Neutrophil (primary cell): Measurements from ENCODE around the genes CAMK2B, NPC1L1, TMED4, H2AZ2 and CCM2.

- PRO-cap = no peak
Measured at GRCh38 chr7:44096945-44097756, 7.0 kb upstream of the AEBP1 start.

DNA sequence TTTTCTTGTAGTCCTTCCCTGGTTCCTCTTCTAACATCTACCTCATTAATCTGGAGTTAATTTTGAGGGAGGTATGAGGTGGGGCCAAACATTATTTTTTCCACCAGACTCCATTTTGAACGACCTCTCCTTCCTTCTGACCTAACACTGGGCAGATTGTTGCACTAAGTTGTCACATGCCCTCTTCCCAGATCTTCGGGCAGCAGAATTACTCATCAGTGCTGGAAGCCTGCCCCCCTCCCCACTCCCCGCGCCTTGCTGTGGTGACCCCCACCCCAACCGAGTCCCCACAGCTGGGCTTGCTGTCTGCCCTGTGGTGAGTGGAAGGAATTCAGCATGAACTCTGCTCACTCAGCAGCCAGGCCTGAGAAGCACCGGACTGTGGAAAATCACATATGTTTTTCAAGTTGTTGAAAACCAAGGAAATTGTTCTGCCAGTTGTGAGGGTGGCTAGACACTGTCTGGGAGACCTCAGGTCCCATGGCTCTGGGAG is 3.7 kb upstream of the AEBP1 start:
- PRO-cap = no peak

DNA sequence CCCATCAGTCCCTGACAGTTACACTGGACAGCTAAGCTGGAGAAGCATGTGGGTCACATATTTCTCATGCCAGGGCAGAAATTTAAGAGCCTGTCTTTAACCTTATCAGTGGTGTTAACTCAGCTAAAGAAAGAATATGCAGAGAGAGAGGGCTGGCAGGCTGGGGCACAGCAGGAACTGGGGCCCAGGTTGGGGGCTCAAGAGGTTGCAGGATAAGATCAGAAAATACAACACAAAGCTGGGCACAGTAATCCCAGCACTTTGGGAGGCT is 8.8 kb upstream of the POLD2 start:
- PRO-cap = no peak

- PRO-cap = no peak
Measured at GRCh38 chr7:44325229-44326328, at the start of gene CAMK2B. CAMK2B (minus strand) TSS chr7:44325594.

- PRO-cap = no peak
Measured at GRCh38 chr7:44381009-44381486, 55.7 kb upstream of the CAMK2B start.

DNA sequence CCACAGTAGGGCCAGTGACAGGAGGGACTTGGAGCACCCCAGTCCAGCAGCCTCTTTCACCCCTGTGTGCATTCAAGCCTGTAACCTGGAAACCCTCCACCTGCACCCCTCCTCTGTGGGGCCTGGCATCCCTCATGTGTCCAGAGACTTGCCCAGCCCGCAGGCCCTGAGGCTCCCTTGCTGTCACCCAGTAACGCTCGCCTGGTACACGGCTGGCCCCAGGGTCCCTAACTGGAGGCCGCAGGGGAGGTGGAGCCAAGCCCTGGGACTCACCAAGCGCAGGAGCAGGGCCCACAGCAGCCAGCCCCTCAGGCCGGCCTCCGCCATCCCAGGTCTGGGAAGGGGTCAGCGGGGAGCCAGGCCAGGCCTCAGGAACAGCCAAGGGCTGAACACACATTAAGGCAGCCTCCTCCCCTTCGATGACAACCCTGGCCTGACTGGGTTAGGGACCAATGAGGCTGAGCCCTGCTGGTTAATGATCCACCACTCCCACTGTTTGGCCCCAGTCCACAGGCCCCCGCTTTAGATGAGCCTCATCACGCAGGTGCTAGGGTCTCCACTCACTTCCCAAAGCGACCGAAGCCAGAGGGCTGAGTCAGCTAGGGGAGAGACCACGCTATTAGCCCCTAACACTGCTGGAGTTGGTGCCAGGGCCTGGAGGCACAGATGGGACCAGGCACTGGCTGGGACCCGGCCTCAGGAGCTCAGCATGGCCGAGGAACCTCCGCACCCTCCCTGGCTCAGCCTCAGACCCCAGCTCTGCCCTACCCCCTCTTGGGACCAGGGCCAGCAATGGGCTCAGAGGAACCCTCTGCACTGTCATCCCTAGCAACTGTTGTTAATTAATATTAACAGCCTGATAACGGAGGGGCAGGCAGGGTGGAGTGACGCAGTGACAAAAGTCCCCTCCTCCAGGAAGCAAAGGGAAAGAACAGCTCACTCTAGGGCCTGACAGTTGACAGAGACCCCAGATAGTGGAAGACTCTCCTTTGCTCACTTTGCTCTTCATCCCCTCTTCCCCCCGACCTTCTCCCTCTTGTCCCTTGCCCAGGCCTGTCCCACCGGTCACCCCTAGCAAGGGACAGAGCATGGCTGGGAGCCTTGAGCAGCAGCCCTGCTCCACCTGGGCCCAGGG is at the start of gene NPC1L1:
NPC1L1 (minus strand) TSS at position 398 of the 1,135 bp plus-strand sequence.
- PRO-cap = no peak

DNA sequence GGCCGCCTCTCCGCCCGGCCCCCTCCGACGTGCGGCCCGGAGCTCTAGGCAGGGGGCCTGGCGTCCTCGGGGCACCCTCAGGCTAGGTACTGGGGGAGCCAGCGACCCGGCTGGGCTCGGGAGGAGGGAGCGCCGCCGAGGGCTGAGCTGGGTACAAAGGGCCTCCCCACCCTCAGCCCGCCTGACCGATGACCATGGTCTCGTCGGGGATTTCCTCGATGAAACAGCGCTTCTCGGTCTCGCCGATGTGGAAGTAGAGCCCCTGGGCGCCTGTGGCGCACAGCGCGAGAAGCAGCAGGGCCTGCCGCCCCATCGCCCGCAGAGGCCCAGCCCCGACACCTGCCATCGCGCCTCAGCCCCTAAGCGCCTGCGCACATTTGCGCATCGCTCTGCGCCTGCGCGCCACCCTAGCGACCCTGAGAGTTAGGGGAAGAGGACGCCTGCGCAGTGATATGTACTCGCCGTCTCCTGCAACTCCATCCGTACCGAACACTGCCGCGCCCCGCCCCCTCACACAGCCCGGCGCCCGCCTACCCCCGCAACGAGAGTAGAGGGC is at the start of gene TMED4:
TMED4 (minus strand) TSS at position 371 of the 556 bp plus-strand sequence.
- PRO-cap = bidirectional peak, plus-strand start outside the sequence, minus-strand start at position 341 of the sequence

- PRO-cap = no peak
Measured at GRCh38 chr7:44639037-44639588, 32.7 kb downstream of the OGDH start.

DNA sequence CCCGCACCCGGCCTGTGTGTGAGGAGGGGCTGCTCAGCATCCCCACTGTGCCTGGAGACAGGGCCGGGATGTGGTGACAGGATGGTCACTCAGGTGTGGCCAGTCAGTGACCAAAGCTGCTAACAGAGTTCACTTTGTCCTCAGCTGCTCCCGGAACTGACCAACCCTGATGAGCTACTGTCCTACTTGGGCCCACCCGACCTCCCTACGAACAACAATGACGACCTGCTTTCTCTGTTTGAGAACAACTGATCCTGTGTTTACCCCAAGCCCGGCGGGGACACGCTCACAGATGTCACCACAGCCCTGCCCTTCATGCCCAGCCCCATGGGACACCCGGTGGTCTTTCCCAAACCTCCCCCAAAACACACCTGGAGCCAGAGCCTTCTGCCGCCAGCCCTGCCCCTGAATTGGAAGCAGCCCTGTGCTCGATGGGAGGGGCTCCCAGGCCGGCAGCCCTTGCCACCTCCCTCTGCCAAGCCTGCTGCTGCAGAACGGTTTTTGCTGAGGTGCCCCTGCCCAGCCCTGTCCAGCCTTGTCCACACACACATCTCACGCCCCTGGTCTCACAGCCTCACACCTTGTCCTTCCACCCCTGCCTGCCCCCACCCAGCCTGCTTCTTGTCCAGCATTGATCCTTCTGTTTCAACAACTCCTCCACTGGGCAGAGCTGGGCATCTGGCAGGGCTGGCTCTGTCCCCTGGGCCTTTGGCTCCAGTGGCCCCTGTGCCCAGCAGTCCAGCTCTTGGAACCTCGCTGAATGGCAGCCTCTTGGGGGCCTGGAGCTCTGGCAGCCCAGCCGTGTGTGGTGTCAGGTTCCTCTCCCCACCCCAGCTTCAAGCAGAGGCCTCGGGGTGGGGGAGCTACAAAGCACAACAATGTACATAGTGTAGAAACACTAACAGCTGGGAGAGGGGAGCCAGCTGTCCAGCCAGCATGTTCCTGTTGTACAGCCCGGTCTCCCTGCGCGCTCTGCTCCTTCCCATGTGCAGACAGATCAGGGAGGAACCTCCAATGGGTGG is 19.0 kb downstream of the ZMIZ2 start:
- PRO-cap = no peak

- PRO-cap = no peak
Measured at GRCh38 chr7:44799310-44800028, 3.0 kb downstream of the PPIA start.

- PRO-cap = no peak
Measured at GRCh38 chr7:44823051-44824008, 24.6 kb downstream of the H2AZ2 start.

DNA sequence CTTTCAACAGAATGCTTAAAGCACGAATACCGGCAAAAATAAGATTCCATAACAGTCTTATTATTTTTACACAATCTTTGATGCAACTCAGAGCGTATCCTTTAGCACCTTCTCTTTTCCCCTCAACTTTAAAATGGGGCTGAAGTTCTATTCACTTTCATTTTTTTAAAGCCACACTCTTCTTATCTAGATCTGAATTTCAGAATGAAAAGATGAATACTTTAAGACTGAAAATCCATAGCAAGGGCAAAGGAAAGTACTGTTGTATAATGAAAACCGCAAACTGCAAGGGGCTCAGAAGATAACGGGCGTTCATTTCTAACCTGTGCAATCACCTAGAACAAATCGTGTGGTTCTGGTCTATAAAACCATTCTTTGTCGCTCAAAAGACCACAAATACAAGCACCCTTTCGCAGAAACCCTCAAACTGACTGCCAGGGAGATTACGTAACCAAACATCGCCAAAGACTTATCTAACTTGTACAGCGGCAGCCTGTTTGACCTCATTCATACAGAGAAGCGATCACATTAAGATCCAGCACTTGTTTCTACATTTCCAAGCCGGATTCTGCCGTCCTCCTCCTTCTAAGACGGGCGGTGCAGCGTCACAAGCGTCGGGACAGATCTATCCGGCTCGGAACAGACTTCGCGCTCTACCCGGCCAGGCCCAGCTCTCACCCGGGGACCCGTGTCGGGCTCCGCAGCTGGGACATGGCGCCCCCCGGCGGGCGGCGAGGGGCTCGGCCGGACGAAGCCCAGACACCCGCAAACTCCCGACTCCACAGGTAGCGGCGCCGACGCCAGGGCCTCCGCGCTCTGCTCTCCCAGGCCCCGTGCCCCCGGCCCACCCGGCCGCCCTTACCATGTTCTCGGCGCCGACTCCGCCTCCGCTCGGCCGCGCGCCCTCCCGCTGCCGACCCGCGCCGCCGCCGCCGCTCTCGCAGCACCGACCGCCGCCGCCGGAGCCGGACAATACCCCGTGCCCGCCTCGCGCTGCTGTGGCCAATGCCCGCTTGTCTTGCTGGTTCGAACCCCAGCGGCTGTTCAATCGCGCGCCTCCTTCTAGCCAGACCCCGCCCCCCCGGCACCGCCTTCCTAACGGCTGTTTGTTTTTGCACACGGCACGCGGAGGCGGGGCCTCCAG is at the start of gene H2AZ2:
H2AZ2 (minus strand) TSS at position 981 of the 1,144 bp plus-strand sequence.
- PRO-cap = unidirectional peak, minus-strand start at position 948 of the sequence

DNA sequence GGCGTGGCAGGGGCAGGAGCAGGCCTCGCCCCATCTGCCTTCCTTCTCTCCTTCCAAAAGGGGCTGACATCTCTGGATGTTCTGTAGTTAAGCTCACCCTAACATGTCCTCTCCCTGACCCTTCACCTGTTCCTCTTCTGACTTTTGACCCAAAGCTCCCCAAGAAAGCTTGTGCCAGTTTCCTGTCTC is 11.9 kb downstream of the MYO1G start:
- PRO-cap = no peak

GRCh38 chr7:45000060-45000946 is at the start of gene CCM2:
CCM2 (plus strand) TSS chr7:45000201.
- PRO-cap = unidirectional peak, plus-strand start at chr7:45000201; unidirectional peak, plus-strand start at chr7:45000233

DNA sequence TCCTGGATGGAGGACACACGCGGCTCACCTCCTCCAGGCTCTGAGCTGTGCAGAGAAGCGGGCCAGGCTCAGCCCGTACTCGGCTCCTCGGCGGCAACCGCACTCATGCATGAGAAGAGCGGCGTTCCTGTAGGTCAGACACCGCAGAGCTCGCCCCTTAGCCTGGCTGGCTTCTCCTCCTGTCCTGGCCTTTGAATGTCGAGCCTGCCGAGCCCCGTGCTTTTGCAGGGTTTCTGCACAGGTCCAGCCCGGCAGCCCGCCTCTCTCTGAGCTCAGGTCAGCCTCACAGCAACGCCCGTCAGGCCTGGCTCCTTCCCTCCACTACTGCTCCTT is 9.4 kb upstream of the RAMP3 start:
- PRO-cap = no peak

DNA sequence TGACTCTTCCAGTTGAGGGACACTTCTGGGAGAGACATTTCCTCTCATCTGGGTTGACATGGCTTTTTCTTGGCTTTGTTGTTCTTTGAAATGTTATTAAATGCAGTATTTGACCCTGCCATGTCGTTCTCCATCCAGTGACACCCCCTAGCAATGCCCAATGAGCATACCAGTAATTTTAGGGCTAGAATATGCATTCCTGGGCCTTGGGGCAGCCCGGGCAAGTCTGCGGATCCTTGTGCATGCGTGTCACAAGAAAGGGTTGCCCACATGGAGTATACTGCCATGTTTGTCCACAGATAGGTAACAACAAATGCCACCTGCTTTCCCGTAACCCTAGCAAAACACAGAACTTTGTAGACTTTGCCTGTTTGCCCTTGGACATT is 116.9 kb downstream of the ADCY1 start:
- PRO-cap = no peak

DNA sequence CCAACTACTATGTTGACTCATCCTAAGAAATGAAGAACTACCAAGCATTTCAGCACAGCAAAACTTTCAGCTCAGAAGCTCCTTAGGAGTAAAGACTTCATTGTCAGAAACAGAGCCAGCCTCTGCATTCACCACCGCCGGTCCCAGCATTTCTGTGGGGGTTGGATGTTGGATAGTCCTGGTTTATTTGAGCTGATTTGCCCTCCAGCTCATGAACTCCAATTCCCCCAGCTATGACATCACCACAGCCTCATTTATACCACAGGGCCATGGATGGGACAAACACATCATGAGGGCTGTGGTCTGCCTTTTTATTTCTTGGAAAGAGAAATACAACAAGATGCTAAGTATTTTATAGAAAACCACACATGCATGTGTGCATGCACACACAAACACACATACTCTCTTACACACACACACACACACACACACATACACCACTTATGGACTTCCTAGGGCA is 123.6 kb downstream of the ADCY1 start:
- PRO-cap = no peak

GRCh38 chr7:45763775-45764307 is 109.0 kb downstream of the CCDC201 start:
- PRO-cap = no peak

DNA sequence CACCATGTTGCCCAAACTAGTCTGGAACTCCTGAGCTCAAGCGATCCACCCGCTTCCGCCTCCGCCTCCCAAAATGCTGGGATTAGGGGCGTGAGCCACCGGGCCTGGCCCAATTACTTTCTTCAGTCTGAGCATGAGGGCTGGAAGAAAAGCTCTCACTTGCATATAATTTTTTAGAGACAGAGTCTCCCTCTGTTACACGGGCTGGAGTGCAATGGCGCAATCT is 105.2 kb downstream of the CCDC201 start:
- PRO-cap = no peak

DNA sequence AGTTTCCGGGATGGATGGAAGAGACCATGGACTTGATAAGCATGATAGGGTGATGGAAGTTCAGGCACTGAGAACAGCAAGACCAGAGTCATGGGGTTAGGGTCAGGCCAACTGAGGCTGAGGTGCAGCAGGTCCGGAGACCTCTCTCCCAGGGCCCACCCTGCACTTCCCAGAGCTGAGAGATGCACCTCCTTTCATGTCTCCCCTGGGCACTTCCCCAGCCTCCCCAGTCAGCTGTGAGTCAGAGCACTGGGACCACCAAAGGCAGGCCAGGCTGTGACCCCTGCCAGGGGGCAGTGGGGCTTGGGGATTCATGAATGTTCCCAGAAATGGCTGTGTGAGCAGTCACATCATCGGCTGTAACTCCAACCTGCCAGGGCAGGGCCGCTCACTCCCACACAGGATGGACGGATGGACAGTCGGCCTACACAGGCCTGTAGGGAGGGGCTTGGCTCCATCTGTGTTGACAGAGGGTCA is 3.2 kb upstream of the IGFBP1 start:
- PRO-cap = no peak